AG08470 (cell line): Measurements from ENCODE around the gene RUFY4.

DNA sequence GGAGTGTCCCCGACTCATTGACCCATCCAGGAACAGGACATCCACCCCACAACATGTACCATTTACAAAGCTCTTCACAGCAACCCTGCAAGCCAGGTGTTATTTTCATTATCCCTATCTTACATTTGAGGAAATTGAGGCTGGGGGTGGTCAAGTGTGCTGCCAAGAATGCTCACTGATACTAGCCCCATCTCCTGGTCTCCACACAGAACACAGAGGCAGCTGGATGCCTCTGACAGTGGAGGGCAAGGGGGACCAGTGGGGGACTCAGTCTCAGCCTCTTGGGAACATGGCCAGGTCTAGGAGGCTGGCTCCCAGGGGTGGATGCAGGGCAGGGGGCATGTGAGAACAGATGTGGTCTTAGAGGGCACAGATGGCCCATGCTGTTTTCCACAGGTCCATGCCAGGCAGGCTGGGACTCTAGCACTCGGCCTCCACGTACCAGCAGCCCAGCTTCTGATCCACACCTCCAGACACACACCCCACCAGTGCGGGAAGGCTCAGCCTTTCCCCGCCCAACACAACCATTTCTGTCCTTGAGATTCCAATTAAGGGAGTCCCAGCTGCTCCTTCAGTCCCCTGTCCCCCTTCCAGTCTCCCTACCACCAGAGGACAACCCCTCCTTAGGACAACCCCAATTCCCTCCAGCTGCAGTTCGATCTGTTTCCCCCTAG lies 42.5 kb downstream of the TNS1 start:
- RRBS = no CpG with 5 or more reads among the region's 6 CpGs

DNA sequence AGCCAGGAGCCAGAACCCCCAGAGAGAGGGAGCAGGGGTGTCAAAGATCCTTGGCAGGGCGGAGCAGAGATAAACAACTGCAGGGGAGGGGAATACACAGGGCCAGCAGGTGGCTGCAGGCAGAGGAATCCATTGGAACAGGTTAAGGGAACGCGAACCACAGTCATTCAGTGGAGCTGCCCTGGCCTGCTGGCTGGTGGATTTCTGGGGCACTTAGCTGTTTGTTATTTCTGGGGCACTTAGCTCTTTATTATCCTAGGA lies 37.9 kb downstream of the TNS1 start:
- RRBS = no CpG with 5 or more reads among the region's 3 CpGs

DNA sequence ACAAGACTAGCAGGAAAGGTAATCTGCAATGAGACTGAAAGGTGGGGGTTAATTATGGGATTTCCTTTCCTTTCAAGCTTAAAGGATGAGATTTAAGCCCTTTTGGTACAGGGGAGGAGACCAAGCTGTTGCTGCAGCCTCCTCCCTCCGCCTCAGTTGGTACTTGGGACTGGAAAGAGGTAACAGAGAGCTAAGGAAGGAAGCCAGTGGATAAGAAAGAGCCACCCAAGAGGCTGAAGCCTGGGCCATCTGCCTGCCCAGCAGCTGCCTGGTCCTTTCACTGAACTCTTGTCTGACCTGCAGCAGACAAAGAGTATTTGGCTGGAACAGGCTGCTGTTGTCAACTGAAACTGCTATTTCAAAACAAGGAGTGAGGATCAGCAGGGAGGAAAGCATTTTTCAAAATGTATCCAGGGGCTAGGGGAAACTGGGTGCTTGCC lies 30.4 kb downstream of the TNS1 start:
- RRBS = no CpG with 5 or more reads among the region's 1 CpG

GRCh38 chr2:217987931-217988842 lies 14.6 kb downstream of the TNS1 start:
- RRBS = no CpG with 5 or more reads among the region's 13 CpGs

DNA sequence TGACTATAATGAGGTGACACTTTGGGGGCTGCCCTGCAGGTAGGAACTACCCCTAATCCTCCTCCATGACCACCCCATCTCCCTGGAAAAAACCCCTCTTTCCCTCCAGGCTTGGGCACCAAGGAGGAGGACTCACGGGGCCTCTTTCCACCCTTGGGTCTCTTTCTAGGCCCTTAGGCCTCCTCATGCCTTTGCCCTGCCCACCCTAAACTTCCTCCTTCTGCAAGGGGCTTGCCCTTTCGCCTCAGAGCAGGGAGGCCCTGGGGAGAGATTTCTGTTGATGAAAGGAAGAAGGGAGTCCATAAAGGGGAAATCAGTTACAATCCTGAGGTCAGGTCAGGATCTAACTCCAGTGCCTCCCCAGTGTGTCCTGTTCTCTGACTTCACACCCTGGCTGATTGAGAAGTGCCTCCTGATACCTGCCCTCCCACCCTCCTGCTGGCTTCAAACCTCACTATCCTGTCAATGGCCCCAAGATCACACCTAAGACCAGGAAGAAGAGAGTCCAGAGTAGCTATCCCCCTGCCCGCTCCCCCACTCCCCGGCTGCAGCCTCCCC lies 16.7 kb upstream of the TNS1 start:
- RRBS = 97% methylated on average over 1 of the region's 4 CpGs

GRCh38 chr2:218064939-218065507 lies 4.0 kb upstream of the RUFY4 start:
- RRBS = no CpG with 5 or more reads among the region's 10 CpGs

DNA sequence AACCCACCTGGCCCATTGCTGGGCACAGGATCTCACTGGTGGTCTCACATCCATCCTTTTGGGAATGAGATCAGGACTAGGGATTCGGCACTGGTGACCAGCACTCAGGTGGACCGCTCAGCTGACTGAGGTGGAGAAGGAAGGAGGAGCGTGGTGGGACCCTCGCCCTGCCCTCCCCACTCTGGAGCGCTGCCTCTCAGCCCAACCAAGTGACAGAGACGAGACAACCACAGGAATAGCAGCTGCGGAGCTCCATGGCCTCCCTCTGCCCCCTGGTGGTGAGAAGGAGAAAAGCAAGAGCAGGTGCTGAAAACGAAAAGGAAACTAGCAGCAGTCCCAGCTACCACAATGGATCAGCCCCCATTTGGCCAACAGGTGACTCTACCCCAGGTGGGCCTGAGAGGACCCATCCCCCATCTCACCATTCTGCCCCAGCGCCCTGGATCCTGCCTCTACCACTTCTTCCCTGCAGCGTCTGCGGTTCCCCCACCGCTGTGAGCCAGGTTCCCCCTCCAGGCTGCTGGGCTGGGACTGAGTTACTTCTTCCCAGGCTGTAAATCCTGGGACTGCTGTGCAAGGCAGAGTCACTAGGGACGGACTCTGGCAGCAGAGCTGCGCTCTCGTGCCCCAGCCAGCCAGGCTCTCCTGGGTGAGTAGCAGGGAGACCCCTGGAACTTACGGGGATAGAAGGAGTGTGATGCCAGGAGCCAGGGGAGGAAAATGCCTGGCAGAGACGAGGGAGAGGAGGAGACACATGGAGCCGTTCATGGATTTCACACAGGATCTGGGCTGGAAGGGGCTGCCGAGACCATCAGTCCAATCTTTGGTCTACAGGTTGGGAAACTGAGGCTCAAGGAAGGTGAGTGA lies at the start of gene RUFY4:
Gene RUFY4, plus strand, starts transcription at position 554 of the 867 bp plus-strand sequence.
- RRBS = no CpG with 5 or more reads among the region's 19 CpGs

GRCh38 chr2:218230804-218231355 lies 13.9 kb downstream of the ARPC2 start:
- RRBS = no CpG with 5 or more reads among the region's 2 CpGs

- RRBS = no CpG with 5 or more reads among the region's 3 CpGs
These were observed 21.7 kb downstream of the ARPC2 start for GRCh38 chr2:218238574-218239212.

DNA sequence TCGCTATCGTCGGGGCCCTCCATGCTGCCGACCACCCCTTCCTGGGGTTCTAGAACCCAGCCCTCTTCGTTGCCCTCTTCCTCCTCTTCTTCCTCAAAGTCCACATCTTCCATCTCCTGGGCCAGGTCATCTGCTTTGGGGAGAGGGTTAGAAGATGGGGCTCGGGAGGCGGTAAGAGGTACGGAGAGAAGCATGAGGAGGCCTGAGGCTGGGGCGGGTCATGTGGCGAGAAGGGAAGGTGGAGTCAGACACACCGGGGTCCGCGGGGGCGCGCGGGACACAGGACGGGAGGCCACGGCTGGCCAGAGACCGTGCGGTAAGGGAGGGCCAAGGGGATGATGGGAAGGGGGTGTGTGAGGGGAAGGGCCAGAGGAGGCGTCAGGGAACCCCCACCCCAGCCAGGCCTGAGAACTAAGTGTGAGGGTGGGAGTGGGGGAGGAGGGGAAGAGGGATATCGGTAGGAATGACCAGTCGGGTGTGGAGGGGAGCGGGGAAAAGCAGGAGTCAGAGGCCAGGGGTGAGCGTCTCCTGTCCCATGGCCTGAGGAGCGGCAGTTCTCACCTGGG lies 449 bp downstream of the AAMP start:
- RRBS = no CpG with 5 or more reads among the region's 26 CpGs

DNA sequence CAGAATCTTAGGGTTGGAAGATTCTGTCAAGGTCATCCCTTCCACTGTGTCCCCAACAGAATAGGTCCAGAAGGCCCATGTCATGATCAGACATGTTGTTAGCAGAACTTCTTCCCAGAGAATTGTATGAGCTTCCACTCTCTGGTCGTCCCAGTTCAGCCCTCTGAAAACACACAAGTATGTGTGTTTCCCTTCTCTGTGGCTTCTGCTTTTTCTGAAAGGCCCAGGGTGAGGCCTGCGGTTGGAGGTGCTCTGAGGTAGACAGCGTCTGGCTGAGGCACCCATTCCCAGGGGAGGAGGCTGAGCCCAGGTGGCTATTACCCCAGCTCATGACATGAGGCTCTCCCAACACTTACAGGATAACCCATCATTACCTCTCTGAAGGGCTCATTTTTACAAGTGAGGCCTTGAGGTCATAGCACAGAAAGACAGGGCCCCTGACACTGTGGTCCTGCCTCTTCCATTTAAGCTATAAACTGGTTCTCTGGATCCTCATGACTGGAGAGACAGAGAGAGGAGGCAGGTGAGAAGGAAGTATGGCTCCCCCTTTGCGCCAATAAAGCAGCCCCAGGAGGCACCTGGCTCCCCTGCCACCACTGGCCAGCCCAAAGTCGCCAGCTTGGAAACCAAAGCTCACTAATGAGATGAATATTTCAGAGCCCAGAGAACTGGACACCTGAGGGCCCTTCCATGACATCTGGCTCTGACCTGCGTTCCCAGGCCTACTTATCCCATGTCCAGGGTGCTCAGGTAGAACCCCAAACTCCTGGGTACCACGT lies 1.3 kb downstream of the TMBIM1 start:
- RRBS = no CpG with 5 or more reads among the region's 7 CpGs

- RRBS = no CpG with 5 or more reads among the region's 9 CpGs
These were observed 4.0 kb upstream of the SLC11A1 start for GRCh38 chr2:218377972-218378585.

- RRBS = no CpG with 5 or more reads among the region's 14 CpGs
These were observed 4.6 kb downstream of the SLC11A1 start for GRCh38 chr2:218386604-218387192.

GRCh38 chr2:218395495-218395695 lies 4.3 kb upstream of the CTDSP1 start:
- RRBS = no CpG with 5 or more reads among the region's 9 CpGs

DNA sequence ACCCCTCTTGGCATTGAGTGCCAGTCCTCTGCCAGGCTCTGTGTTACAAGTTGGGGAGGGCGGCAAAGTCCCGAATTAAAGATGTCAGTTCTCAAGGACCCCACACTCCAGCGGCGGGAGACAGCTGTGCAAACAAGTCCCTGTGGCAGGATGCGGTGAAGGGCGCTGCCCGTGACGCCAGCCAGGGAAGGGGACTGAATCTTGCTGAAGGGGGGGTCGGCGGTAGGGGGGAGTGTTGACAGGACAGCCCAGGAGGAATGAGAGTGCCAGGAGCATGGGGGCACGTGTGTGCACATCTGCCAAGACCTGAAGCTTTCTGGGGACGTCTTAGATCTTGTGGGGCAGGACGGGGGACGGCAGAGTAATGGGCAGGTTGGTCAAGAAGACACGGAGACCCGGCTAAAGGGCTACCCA lies 2.9 kb upstream of the CTDSP1 start:
- RRBS = no CpG with 5 or more reads among the region's 16 CpGs

DNA sequence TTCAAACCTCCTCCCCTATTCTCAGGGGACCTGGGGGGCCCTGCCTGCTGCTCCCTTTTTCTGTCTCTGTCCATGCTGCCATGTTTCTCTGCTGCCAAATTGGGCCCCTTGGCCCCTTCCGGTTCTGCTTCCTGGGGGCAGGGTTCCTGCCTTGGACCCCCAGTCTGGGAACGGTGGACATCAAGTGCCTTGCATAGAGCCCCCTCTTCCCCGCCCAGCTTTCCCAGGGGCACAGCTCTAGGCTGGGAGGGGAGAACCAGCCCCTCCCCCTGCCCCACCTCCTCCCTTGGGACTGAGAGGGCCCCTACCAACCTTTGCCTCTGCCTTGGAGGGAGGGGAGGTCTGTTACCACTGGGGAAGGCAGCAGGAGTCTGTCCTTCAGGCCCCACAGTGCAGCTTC lies 5.0 kb downstream of the CTDSP1 start:
- RRBS = no CpG with 5 or more reads among the region's 3 CpGs

DNA sequence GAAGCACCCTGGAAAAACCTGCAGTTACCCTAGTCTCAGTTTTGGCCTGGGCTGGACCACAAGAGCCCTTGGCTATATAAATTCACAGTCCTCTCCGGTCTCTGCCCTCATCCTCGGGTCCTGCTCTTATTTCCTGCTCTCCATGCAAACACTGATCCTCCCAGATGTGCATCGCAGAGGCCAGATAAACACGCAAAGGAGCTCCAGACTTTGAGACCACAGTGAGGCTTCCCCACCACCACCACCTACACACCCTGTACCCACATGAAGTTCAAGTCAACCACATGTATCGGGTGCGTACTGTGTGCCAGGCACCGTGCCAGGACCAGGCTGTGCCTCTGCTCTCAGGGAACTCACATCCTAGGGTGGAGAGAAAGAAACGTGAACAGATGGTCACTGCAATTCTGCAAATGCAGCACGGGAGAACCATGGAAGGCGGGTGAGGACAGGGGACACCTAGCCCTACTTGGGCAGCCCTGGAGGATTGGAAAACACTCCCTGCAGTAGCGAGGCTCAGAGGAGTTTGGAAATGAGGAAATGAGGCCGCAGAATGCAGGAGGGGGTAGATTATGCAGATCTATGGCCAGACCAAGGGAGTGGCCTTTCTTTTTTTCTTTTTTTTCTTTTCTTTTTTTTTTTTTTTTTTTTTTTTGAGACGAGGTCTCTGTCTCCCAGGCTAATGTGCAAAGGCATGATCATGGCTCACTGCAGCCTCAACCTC lies 7.5 kb downstream of the CTDSP1 start:
- RRBS = no CpG with 5 or more reads among the region's 13 CpGs

- RRBS = no CpG with 5 or more reads among the region's 8 CpGs
These were observed 18.5 kb downstream of the USP37 start for GRCh38 chr2:218549549-218550056.

GRCh38 chr2:218631977-218632420 lies 24.3 kb downstream of the PLCD4 start:
- RRBS = no CpG with 5 or more reads among the region's 5 CpGs

DNA sequence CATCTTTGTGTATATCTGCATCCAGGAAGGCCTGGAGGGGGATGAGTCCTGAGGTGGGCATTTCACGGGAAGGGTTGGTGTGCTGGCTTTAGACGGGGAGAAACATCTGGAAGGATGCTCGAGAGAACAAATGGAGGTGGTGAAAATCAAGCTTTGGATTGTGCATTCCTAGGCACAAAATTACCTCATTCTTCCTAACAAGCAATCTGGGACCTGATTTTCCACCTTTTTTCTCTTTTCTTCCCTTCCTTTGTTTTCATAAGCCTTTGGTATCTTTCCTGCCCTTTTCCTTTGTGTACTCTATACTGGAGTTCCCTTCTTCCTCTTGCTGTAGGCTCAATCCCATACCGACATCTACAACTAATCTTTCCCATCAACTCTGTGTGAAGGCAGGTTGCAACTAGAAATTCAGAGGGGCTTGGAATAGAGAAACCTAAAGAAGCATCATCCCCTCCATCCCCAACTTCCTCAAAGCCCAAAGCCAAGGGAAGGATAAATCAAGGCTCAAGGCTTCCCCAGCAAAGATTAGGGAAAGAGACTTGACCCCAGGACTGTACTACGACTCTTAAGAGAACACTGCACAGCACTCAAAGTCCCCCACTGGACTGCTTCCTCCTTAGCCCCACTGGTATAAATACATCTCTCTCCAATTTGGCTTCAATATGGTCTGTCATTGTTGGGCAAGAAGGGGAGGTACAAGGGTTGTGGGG lies 22.7 kb downstream of the ZNF142 start:
- RRBS = no CpG with 5 or more reads among the region's 5 CpGs